ENCODE results near the gene GSG1.

DNA sequence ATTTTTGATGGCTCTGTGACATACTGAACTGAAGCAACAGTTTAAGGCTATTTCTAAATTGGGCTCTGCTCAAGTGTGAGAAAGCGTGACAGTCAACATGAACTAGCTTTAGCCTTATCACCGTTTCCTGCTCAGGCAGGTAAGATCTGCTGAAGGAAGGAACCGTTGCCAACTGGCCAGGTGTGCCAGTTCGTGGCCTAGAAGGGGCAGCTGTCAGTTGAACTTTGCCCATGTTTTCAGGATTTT, 79.5 kb downstream of the ETV6 start:
- PRO-cap: no peak

DNA sequence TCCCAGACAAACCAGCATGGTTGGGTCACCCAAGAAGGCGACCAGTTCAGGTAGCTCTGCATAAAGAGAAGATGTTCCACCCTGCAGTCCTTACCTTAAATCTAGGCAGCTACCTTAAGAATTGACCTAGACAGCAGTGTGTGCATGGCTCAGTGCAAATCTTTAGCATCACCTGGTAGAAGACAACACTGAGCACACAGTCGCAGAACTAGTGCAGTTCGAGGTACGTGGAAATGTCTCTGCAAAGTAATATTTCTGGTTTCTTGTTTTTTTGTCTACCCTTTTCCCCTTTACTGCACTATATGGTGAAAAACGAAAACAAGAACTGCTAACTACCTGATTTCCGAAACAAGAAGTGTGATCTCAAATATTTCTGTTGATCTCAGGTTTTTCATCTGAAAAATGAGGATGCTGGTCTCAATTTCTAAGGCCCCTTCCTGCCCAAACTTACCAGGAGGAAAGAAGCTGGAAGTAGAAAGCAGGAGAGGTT, 82.5 kb downstream of the ETV6 start:
- PRO-cap: no peak

DNA sequence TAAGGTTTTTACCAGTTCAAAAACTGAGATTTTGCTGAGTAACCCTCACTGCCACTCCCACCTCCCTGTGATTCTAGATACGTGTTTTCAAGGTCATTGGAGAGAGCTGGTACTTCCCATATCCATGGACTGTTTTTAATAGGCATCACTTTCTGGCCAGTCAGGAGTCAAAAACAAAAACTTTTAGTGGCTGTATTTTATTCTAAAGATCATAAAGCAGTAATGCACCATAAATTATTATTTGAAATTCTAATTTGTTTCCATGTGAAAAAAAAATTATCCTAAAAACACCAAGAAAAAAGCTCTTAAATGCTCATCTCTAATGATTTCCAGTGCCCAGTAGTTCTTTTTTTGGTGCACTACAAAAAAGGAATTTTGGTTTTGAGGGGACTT, 187.5 kb downstream of the ETV6 start:
- PRO-cap: no peak

- PRO-cap: bidirectional peak, plus-strand start at chr12:11840602, minus-strand start at chr12:11840456
These were observed 190.8 kb downstream of the ETV6 start for GRCh38 chr12:11840256-11840726.

GRCh38 chr12:11882398-11882613, 188.4 kb upstream of the BCL2L14 start:
- PRO-cap: bidirectional peak, plus-strand start at chr12:11882538, minus-strand start at chr12:11882474

DNA sequence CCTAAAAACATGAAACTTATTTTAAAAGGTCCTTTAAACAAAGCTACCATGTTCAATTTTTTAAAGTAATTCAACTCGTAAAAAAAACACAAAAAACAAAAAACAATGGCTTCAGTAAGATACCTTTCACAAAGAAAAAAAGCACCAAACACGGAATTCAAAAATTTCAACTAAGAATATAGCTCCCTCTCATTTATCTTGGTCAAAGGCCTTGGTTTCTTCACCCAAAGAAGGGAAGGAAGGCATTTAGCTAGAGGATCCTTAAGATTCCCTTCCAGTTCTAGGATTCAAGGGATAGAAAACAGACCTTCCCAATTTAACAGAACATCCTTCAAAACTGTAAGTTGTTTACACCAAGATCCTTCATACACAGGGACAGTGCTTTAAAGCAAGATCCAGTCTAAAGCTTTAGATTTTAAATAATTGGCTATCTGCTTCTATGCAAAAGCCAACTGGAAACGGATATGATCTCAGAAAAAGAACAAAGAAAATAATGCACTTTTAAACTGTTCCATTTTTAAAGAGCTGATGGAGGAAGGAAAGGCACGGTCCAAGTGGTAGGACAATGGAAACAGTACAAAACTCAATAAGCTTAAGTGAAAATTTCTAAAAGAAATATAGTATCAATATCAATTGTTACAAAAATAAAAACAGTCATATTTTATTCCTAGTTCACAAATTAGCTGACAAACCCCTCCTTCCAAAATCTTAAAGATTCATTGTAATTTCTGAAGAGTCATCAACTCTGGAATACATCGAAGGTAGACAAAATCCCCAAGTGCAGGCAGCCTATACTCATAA, 27.8 kb downstream of the LRP6 start:
- PRO-cap: no peak

- PRO-cap: unidirectional peak, minus-strand start at chr12:12244573
These were observed 22.5 kb downstream of the LRP6 start for GRCh38 chr12:12244289-12244781.

- PRO-cap: no peak
These were observed 23.1 kb downstream of the BORCS5 start for GRCh38 chr12:12379760-12380544.

DNA sequence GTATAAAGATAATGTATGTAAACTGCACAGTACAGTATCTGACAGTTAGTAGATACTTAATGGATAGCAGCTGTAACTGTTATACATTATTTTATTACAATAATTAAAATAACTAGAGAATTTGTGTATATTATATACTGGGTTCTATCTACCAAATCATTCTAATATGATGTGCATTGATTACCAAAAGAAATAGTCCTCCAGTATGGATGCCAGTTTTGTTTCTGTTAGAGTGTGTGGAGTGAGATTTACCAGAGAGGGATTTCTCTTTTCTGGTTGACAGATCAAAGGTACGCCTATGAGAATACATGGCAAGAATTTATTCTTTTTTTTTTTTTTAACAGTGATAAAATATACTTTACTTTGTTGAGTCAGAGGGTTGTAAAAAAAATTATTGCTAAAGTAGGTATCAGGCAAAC, 94.0 kb downstream of the BORCS5 start:
- PRO-cap: no peak

GRCh38 chr12:12476650-12477686, 85.7 kb downstream of the DUSP16 start:
- PRO-cap: no peak

DNA sequence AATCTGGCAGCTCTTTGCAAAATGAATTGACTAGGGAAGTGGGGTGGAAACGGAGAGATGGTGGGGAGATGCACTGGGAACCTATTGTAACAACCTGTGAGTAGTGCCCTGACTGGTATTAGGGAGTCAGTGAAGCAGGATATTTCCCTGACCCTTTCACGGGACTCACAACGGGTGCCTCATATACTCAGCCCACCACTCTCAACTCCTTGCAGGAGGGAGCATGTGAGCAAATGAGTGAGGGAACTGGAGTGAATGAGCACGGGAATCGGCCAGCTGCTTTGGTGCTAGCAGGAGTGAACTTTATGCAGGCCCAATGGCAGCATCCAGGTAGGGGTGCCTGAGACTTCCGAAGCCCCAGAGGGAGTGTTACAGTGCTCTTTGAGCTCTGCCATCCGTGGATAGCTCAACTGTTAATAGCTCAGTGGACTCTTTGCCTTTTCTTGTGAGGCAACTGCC, 12.7 kb downstream of the CREBL2 start:
- PRO-cap: no peak

DNA sequence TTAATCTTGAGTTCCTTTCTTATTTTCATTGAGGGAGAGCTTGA, 722 bp upstream of the CDKN1B start:
- PRO-cap: no peak

- PRO-cap: bidirectional peak, plus-strand start at chr12:12717962, minus-strand start at chr12:12717934
These were observed 636 bp downstream of the CDKN1B start for GRCh38 chr12:12717893-12718114.

DNA sequence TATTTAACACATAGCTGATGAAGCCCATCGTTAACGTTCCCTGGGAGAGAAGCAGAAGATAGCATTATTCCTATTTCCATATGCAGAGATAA, 993 bp downstream of the APOLD1 start:
- PRO-cap: no peak

GRCh38 chr12:12786698-12787218, 1.3 kb downstream of the APOLD1 start:
- PRO-cap: bidirectional peak, plus-strand start at chr12:12786899, minus-strand start at chr12:12786913; bidirectional peak, plus-strand start at chr12:12787085, minus-strand start at chr12:12786973

DNA sequence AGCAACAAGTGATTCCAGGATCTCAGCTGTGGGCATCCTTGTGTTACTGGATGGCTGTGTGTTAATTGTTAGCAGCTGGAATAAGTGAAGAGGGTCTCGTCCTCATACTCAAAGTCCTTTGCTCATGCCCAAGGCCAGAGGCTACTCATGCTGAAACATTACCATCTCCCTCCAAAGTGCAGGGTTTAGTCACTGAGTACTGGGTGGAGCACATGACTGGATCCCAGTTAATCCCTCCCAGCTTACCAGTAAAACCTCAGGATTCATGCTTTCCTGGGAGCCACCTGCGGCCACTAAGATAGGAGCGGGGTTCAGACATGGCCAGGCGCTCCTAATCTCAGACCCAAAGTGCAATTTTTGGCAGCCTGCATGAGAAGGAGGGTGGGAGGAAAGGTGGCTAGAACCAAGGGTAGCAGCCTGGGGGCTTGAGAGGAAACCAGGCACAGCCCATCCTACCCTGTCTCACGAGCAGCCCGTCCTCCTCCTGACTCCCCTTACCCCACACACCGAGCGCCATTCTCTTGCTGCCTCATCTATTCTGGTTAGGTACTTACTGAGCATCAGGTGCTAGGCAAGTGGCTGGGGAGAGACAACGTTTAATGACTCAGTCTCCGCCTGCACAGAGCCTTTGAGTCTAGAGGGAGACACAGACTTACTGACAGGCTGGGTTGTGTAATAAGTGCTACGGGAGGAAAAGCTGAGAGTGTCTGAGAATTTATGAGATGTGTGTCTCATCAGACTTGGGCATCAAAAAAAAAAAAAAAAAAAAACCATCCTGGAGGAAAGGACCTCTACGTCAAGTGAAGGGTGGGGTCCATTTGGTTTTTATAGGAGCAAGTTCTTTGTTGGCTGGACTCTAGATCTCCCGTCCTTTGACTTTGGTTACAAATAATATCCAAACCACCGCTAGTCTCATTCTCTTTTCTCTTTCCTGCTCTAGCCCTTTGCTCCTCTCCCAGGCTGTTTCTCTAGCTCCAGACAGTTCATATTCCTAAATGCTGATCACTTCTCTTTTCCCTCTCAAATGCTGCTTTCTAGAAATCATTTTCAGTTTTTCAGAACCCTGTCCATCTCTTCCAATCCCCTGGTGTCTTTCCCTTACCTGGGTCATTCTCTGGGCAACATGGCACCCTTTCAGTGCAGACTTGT, 10.0 kb downstream of the GPRC5A start:
- PRO-cap: bidirectional peak, plus-strand start at position 259 of the sequence, minus-strand start at position 120 of the sequence; bidirectional peak, plus-strand start at position 622 of the sequence, minus-strand start at position 630 of the sequence

GRCh38 chr12:12903385-12904452, 12.4 kb downstream of the GPRC5A start:
- PRO-cap: bidirectional peak, plus-strand start at chr12:12904089, minus-strand start at chr12:12903849

DNA sequence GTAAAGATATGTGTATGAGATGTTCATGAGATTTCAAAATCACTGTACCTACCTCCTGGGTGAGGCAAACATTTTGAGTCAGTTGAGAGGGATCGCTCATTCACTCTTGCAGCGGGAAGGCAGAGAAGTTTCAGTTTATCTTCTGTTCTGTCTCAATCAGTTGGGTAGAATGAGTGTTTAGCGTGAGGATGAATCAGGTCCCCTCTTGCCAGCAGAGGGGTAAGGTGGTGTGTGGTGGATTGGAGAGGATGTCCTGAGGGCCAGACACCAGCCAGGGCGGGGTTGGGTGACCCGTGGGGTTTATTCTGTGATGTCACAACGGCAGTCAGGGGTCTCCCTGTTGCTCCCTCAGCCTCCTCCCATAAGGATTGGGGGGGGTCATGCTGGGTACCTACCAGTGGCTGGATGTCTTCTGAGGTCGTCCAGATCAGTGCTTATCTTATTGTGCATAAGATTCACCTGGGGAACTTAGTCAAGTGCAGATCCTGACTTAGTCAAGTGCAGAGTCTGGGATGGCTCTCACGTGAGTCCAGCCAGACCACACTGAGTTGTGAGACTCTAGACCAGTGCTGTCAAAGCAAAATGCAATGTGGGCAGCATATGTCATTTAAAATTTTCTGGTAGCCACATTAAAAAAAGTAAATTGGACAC, at the start of gene GSG1:
Gene GSG1, minus strand, starts transcription at position 255 of the 651 bp plus-strand sequence.
- PRO-cap: no peak

- PRO-cap: no peak
These were observed 32.0 kb upstream of the GSG1 start for GRCh38 chr12:13135173-13136217.

DNA sequence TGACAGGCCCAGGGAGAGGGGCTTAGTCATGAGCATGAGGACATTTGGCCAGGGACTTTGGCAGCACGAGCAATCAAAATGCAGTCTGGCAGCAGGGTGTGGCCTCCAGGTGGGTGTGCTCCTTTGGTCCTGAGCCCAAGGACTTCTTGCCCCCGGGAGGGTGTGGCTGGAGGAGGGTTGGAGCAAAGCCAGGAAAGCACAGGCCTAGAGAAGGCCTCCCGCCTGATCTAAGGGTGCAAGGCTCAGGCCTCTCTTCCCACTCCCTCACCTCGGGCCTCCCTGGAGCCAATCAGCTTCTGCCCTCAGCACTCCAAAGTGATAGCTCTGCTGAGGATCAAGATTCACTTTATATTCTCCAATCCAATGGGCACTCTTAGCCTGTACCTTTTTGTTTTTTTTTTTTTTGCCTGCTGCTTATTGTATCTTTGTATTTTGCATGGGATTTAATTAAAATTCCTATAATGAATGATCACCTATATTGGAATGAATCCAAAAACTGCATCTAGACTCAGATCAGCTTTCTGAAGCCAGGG, 25.8 kb downstream of the EMP1 start:
- PRO-cap: bidirectional peak, plus-strand start at position 230 of the sequence, minus-strand start at position 229 of the sequence

Measured in left colon (tissue), 1 donor.